Colon Carcinoma Metastatic in the Brain (tissue), 2 donors: ENCODE data around the genes TCFL5, NKAIN4 and ARFGAP1.

- PRO-cap, 2 experiments, result no peak in any of the 2 experiments
These were observed 23.7 kb upstream of the SLCO4A1 start for GRCh38 chr20:62618534-62619016.

DNA sequence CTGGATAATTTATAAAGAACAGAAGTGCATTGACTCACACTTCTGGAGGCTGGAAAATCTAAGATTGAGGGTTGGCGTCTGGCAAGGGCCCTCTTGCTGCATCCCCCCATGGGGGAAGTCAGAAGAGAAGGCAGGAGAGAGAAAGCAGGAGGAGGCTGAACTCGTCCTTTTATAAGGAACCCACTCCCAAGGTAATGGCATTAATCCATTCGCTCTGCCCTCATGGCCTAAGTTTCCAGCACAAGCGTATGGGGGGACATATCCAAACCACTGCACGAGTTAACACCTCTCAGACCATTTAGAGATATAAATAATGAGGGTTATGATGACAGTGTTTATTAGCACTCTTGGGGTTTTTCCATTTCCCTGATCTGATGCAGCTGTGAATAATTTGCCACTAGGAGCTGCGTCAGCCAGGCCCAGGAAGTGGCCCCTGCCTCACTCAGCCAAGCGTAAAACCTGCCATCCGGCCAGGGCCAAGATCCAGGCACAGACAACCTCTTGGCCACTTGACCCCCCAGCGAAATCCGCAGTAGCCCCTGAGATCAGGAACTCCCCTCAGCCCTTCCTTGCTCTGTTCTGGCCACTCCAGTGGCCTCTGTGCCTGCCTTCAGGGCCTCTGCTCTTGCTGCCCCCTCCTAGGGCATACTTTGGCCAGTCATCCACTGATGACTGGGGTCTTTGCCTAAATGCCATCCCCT, 14.2 kb upstream of the SLCO4A1 start:
- PRO-cap, 2 experiments, result no peak in any of the 2 experiments

DNA sequence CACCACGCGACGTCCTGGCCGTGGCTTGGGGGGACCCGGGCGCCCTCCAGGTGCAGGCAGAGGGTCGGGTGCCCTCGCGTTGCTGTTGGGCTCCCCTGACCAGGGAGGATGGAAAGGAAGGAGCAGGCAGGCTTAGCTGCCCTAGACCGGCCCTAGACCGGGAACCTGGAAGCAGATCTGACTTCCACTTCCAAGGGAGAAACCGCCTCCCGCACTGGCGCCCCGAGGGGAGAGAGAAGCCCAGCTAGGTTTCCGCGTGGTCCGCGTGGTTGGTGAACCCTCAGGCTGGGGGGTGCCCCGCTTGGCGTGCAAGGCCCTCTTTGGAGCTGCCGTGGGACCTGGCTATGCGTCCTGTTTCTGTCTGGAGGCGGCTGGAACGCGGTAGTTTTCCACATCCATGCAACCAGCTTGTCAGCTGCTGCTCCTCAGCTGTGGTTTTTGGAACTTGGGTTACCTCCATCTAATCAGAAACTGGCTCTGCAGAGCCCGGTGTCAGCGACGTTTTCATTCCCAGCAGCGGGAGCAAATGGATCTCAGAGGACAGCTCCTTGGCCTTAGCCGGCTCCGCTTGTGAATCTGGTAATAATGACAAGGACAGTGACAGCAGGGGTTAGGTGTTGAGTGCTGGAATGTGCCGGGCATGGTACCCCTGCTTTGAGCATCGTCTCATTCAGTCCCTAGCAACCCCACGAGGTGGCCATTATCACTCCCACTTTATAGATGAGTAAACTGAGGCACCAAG, 1.1 kb downstream of the SLCO4A1 start:
- PRO-cap, 2 experiments, result peak in 2 of 2 experiments; most common minus-strand start position 578 of the sequence (in 2)

DNA sequence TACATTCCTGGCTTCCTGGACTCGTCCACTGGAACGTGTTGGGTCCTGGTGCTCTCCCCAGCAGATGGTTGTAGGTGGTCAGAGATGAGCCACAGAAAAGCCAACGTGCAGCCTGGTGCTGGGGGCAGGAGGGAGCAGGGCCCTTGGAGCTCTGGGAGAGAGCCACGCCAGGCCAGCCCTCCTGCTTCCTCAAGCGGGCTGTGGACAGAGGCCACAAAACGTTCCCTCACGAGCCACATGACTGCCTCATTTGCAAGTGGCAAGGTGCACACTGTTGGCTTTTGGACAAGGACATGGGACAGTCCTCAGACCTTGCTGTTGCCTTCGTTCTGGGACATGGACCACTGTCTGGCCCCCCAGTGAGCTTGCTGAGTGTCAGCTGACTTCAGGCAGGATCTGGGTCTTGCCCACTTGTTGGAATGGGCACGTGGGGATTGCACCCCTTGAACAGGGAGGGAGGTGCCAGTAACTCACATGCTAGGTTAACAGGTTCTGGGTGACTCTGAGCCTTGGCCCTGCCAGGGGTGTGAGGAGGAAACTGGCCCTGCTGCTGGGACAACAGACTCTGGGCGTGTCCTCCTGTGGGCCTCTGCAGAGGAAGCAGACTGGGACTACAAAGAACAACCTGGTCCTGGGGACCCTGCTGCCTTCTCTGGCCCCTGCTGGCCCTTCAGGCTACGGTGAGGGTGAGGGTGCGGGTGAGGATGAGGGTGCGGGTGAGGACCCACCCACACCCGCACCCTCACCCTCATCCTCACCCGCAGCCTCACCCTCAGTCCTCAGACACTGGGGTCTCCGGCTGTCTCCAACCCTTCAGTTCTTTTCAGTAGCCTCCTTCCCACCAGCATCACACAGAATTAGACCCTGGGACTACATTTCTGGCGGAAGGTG, 2.7 kb downstream of the SLCO4A1 start:
- PRO-cap, 2 experiments, result peak in 2 of 2 experiments; most common plus-strand start position 594 of the sequence (in 2); most common minus-strand start position 191 of the sequence (in 1)

GRCh38 chr20:62815294-62815823, 1.5 kb upstream of the COL9A3 start:
- PRO-cap, 2 experiments, result no peak in any of the 2 experiments

DNA sequence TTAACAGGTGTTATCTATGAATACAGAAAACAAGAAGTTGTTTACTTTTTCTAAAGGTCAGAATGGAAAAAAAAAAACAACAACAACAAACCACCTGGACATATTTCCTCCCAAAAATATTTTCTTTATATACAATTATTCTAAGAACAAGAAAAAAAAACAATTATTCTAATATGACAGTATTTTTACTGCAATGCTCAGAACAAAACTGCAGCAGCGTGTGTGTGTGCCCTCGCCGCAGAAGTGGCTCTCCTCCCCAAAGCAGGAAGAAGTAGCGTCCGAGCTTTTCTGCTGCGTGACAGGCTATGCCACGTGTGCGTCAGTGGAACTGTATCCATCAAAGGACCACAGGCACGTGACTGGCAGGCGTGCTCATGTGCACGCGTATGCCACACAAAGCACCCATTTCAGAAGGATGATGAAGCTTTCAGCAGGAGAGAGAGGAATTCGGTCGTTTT, 3.7 kb downstream of the TCFL5 start:
- PRO-cap, 2 experiments, result no peak in any of the 2 experiments

DNA sequence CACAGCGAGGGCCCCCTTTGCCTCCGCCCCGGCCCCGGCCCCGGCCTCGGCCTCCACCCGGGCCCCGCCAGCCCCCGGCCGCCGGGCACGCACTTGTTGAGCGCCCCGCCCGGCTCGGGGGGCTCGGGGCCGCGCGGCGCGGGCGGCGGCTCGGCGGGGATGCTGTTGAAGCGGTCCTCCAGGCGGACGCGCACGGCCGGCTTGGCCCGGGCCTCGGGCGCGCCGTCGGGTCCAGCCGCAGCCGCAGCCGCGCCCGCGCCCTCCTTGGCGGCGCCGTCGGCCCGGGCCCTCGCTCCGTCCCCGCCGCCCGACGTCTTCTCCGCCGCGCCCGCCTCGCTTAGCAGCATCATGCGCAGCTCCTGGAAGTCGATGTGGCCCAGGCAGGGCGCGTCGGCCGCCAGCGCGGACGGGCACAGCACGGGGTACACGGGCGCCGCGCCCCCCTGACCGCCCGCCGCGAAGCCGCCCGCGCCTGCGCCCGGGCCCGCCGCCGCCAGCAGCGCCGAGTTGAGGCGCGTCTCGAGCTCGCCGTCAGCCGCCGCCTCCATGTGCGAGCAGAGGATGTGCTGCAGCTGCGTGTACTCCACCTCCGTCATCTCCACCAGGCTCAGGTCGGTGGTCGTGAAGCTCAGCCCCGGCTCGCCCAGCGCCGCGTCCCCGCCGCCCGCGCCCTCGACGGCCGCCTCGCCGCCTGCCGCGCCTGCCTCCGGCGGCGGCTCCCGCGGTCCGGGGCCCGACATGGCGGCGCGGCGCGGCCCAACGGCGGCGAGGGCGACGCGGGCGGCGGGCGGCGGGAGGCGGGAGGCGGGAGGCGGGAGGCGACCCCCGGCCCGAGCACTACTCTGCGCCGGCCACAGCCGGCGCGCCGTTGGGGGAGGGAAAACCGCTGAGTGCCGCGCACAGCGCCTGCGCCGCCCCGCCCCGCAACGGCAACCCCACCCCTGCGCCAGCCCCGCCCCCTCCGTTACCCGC, at the start of gene TCFL5:
TCFL5 (minus strand) TSS at position 892 of the 972 bp plus-strand sequence.
- PRO-cap, 2 experiments, result peak in 2 of 2 experiments; most common minus-strand start position 839 of the sequence (in 1)

DNA sequence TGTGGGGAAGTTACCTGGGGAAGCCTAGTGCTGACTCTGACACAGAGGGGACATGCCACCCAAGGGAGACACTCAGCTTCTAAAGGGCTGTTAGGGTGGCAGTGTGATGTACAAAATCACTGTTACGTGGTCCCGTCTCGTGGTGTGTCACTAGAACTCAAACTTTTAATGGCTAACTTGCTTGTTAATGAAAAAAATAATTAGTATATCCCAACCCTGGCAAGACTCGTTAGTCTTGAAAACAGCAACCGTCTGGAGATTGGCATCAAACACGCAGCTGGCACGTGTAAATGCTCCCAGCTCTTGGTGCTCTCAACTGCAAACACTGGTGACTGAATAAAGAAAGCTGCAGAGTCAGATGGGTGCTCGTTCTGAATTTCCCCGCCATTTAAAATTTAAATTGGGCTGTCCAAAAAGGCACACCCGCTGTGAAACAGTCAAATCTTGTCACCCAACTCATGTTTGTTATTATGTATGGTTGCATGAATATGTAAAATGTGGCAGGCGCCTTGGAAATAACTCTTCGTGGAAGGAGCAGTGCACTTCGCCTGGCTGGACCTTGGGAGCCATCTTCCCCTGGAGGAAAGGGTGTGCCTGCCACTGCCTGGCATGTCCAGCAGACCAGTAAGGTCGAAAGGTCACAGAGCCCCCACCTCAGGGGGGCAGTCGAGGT, 23.8 kb upstream of the TCFL5 start:
- PRO-cap, 2 experiments, result no peak in any of the 2 experiments

GRCh38 chr20:62887519-62888069, 26.0 kb upstream of the TCFL5 start:
- PRO-cap, 2 experiments, result no peak in any of the 2 experiments

DNA sequence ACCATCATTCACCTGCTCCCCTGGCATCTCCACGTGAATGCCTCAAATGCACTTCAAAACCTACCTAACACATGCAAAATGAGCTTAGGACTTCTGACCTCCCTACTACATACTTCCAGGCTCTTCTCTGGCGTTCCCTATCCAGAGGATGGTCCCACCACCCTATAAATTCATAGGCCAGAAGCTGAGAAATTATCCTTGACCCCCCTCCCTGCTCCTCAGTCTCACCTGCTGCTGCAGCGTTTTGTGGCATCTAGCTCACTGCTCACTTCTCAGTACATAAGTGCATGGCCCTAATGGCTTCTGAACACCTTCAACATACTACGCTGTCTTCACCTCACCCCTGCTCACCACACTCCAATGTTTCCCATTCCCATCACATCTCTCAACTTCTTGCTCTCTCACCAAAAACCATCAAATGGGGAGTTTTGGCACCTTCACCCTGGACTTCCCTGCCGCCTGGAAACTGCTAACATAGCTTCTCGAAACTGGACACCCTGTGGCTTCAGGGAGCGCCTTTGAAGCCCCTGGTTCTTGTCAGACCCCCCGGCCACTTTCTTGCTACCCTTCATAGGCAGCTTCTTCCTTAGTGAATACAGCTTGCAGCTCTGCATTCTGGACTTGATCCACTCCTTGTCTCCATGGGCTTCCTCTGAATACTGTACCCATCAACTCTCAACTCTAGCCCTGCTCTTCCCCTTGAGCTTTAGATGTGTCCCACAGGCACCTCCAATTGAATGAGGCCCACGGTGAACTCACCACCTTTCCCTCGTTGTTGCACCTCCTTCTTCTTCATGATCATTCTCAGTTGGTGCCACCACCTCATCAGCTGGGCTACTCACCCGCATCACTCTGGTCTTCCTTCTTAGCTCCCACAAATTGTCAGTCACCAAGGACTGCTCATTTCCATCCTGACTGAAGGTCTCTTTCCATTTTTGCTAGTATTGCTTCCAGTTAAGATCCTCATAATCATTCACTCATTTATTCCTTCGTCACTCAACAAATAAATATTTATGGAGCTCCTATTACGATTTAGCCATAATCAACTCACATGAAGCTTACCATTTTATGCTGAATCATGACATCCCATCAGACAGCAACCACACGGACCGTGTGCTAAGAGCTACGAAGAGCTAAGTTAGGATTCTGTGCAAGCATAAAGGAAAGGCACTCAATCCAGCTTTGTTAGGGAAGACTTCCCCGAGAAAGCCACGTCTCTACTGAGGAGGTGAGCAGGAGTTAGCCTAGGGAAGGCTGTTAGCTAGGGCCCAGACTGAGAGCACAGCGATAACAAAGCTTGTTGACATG, 3.2 kb upstream of the GID8 start:
- PRO-cap, 2 experiments, result no peak in any of the 2 experiments

GRCh38 chr20:62939174-62939617, 1.2 kb downstream of the GID8 start:
- PRO-cap, 2 experiments, result no peak in any of the 2 experiments

GRCh38 chr20:62967863-62968591, 15.5 kb downstream of the SLC17A9 start:
- PRO-cap, 2 experiments, result no peak in any of the 2 experiments

DNA sequence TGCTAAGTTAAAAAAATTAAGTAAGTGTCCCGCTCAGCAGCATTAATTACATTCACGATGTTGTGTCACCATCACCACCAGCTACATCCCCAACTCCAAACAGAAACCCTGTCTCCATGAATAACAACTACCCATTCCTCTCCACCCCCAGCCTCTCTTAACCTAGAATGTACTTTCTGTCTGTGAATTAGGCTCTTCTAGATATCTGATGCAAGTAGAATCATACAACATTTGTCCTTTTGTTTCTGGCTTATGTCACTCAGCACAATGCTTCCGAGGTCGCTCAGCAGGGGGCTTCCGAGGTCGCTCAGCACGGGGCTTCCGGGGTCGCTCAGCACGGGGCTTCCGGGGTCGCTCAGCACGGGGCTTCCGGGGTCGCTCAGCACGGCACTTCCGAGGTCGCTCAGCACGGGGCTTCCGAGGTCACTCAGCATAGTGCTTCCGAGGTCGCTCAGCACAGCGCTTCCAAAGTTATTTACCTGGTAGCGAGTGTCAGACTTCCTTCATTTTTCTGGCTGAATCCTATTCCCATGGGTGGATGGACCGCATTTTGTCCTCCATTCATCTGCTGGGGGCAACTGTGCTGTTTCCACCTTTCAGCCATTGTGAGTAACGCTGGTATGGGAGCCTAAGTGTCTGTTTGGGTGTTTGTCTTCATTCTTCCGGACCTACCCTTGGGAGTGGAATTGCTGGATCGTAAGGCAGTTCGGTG, 31.0 kb upstream of the BHLHE23 start:
- PRO-cap, 2 experiments, result no peak in any of the 2 experiments

GRCh38 chr20:63254292-63254671, at the start of gene NKAIN4:
Gene NKAIN4 (minus strand): TSS chr20:63254463.
- PRO-cap, 2 experiments, result no peak in any of the 2 experiments

DNA sequence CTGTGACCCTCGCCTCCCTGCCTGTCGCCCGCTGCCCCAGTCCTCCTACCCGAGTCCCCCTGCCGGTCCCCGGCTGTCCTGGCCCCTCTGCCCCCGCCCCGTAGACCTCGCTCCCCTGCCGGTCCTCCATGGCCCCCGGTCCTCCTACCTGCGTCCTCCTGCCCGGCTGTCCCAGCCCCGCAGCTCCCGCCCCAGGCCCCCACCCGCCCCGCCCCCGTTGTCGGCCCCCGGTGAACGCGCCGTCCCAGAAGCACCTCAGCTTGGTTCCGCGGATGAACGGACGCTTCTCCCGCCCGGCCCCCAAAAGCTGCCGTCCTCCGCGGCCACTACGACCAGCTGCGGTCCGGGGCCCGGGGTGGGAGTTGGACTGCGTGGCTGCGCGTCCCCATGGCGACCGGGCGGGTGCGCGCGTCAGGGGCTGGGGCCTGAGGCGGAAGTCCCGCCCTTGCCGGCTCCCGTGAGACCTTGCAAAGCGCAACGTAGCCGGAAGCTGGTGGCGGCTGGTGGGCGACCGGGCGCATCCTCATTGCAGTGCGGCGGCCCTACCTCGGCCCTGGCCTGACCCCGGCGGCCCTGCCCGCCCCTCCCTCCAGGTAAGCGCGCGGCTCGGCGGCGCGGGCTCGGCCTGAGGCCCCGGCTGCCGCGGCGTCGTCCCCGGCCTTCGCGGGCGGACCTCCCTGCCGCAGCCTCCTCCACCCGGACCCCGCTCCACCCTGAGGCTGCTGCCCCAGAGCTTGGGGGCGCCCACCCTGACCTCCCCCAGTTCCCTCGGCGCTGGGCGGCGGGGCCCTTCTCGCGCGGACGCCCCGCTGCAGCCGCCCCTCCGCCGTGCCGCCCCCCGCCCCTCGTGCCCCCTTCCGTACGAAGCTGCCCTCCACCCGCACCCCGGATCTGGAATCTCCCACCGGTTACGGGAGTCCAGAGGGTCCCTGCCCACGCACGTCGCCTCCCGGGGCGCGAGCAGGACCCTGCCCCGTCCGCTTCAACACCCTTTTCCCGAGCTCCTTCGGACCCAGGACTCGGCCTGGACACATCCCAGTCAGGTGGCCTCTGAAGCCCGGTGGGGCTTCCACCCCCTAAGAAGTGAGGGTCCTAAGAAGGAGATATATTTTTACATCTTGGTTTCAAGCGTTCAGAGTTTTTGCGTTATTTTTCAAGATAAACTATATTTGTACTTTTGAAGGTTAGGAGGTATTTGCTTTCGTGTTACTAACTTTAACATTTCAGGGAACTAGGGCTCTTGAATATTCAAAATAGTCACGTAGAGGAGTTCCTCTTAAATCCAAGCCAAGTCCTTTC, at the start of gene ARFGAP1:
ARFGAP1 (plus strand) TSS at position 486 of the 1,299 bp plus-strand sequence.
- PRO-cap, 2 experiments, result peak in 2 of 2 experiments; most common plus-strand start position 486 of the sequence (in 1); most common minus-strand start position 404 of the sequence (in 2)

DNA sequence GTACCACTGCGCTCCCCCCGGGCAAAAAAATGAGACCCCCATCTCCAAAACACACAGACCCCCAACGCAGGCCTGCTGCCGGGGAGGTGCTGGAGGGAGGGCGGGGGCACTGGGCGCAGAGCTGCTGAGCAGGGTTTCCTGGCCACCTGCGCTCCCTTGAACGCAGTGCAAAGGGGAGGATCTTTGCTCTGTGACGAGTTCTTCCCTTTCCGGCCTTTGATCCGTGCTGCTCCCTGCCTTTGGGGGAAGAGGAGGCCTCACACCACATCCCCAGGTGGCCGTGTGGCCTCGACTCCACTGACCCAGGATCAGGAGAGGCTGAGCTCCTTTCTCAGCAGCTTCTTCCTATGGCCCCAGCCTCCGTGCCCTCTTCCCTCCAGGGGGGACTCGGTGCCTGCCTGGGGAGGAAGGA, 8.9 kb upstream of the COL20A1 start:
- PRO-cap, 2 experiments, result peak in 1 of 2 experiments; most common plus-strand start position 236 of the sequence (in 1)

DNA sequence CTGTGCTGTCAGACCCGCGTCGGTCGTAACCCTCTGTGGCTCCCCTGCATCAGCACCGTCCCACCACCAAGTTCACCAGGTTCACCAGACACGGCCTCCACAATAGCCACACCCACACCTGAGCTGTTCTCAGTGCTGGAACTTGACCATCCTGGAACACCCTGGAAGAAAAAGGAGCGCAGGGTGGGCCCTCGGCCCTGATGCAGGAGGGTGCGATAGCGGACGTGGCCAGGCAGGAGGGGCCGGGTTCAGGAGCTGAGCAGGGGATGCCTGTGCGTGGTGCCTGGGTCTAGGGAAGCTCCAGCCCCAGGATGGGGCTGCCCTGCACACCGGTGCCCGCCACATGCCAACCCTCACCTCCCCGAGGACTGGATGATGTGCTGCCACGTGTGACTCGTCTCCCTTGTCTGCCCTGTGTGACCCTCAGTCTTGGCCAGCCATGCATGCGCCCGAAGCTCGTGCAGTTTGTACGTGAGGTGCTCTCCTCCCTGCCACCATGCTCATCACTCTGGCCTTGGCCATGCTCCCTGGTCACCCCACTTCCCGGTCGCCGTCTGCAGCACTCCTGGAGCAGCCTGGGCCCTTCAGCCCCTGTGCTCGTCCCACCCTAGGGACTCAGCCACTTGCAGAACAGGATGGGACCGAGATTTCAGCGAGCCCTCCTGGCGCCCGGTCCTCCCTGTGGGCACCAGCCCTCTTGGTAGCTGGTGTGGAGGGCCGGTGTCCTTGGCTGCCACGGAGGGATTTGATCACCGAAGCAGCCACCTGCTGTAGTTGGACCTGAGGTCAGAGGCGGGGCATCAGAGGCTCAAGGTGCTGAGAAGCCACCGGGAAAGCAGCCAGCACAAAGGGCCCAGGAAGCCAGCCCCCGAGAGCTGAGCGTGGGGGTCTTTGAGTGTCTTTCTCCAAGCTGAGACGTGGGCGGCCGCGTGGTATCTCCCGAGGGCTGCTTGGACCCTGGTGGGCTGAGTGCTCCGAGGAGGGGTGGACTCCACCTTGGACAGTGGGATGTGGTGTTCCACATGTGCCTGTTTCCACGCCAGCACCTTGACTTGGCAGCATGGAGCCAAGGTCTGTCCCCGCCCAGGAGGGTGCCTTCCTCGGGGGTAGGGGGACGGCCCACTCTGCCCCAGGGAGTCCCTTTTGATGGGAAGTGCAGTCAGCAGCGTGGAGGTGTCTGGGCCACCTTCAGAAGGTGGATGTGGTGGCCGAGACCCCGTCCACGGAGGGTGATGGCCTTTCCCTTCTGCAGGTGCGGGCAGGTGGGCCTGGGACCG, 4.1 kb upstream of the COL20A1 start:
- PRO-cap, 2 experiments, result no peak in any of the 2 experiments

DNA sequence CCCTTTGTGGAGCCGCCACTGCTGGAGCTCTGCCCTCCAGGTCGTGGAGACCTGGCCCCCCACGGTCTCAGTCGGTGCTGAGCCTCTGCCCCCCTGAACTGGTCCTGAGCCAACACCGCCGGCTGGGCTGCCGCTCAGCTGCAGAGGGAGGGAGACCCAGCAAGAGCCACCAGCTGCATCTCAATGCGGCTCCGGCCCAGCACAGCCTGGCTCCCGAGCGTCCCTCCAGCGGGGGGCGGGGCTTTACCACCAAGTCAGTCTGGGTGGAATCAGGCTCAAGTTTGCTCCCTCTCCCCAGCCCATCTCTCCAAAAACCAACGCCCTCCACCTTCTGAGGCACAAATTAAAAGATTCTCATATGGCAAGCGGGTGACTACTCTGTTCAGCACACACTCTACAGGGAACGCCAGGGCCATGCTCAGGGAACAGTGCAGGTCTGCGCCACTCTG, 8.8 kb downstream of the CHRNA4 start:
- PRO-cap, 2 experiments, result no peak in any of the 2 experiments

GRCh38 chr20:63523080-63523832, 2.7 kb downstream of the PPDPF start:
- PRO-cap, 2 experiments, result no peak in any of the 2 experiments

- PRO-cap, 2 experiments, result no peak in any of the 2 experiments
These were observed 2.5 kb downstream of the GMEB2 start for GRCh38 chr20:63624344-63624768.